Mesenchymal stem cell of Wharton's jelly (primary cell): ENCODE measurements around a stretch of chr15.

- CAGE, long polyA plus RNA = no peak
Measured at GRCh38 chr15:100897710-100898365, 18.2 kb downstream of the ALDH1A3 start.

- CAGE, long polyA plus RNA = no peak
Measured at GRCh38 chr15:100926979-100927873, 8.1 kb downstream of the LRRK1 start.

GRCh38 chr15:100940740-100941415 lies 21.7 kb downstream of the LRRK1 start:
- CAGE, long polyA plus RNA = no peak

DNA sequence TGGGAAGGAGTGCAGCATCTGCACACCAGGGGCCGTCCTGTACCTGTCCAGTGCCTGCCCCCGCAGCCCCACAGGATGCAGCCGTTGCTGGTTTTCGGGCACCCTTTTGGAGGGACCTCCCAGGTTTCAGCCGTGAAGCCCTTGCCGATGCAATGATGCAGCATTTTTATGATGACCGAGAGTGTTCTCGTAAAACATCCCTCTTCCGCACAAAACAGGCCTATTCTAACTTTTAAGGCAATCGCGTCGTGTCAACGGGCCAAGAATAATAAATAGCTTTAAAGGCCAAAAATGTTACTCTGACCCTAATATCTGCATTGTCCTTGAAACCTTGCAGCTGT lies 126.1 kb downstream of the LRRK1 start:
- CAGE, long polyA plus RNA = no peak

- CAGE, long polyA plus RNA = no peak
Measured at GRCh38 chr15:101167574-101168652, 83.9 kb downstream of the CHSY1 start.

DNA sequence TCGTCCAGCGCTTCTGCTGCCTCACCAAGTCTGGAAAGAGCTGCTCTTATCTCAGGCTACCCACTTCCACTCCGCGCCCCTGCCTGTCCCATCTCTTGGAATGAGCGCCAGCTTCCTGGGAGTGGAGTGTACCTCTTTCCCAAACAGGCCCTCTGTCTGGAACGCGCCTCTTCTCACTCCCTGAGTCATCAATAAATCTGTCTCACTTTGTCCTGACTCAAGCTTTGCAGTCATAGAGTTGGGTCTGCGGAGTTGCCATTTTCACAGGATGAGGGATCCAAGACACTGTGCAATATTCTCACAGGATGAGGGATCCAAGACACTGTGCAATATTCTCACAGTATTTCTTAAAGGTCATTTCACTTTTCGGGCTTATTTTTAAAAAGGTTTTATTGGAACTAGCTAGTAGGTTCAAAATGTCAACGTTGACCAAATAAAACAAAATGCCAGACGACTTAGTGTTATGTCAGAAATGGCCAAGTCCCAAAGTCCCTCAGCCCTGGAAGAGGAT lies 81.2 kb downstream of the CHSY1 start:
- CAGE, long polyA plus RNA = no peak

DNA sequence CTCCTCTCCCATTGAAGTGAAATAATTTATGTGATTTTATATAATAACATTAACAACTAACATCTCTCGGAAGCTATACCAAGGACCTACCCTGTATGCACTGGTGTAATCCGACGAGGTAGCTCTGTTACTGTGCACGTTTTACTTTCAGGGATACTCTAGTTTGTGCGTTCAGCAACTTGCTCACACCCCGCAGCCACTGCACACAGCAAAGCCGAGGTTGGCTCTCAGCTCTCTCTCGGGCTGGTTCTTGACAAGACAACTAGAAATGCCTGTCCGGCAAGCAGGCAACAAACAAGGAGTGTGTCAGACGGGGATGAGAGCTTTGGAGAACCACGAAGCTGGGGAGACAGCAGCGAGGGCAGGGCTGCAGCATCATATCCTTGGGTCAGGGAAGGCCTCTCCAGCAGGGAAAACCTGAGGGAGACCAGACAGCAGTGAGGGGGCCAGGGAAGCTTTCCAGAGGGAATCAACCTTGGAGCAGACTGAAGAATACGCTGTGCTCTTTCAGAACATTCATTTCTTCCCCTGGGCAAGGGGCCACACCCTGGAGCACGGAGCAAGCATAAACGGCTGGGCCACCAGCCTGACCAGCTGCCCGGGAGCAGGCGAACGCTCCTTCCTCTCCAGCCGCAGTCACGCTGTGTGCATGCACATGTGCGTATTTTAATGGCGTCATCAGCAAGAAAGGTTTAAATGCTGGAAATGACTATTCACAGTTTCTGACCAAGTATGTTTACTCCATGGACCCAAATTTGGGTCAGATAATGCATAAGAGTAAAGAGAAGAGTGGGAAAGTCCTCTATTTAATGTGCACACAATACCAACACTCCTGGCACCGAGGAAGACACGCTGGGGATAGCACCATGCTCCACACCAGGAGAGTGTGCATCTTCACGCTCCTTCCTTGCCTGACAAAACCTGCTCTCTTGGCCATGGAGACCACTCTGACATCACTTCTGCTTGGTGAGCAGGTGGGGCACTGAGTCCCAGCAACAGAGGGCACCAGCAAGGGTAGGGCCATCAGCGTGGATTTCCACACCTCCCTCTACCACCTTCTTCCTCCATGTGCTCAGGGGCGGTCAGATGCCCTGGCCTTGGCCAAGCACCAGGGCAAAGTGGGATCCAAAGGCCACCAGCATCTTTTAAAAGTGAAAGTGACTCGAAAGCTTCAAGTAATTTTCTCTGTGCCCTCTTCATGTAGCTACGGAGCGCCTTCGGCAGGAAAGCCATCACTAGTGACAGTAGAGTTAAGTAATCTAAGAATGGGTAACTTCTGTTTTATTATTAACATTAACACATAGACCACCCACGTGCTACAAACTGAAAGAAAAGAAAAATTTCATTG lies 58.4 kb downstream of the CHSY1 start:
- CAGE, long polyA plus RNA = no peak

DNA sequence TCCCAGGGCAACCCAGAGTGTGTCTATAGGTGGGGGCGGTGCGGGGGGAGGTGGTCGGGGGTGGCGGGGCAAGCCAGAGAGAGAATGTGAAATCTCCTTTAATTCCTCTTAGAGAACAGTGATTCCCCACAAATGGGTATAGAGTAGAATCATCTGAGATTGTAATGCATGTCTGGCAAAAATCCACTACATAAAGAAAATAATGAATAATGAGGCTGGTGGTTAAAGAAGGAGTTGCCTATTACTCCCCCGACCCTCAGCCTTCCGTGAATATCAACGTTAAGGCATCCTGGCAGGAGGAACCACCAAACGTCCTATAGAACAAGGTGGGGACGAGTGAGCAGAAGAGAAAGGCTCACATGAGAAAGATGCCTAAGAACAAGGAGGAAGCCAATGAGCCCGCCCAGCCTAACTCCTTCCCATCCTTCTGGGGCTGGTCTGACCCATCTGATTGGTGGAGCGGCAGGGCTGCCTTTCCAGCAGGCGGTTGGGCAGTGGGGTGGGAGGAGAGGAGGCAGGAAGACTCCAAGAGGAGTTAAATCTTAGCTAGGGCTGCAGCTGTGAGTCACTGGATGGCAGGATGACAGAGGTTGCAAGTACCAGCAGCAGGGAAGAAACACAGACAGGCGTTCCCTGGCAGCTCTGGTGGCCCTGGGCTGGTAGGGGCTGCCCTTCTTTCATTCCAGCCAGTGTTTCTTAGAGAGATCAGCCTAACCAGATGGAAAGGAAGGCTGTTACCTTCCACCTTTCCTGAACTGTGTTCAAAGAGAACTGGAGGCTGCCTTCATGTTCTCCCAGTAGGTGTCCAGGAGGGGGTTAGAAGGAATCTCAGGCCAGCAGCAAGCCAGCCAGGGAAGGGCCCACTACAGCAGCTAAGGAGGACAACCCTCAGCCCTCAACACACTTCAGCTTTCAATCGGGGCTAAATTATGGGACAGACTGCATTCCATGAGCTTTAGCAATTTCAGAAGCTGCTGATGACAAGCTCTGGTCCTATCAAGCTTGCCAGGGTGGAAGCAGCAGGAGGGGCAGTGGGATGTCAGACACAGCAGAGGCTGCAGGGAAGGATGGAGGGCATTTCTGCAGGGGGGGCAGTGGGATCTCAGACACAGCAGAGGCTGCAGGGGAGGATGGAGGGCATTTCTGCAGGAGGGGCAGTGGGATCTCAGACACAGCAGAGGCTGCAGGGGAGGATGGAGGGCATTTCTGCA lies 50.4 kb downstream of the CHSY1 start:
- CAGE, long polyA plus RNA = no peak

- CAGE, long polyA plus RNA = no peak
Measured at GRCh38 chr15:101247239-101247906, 4.5 kb downstream of the CHSY1 start.

DNA sequence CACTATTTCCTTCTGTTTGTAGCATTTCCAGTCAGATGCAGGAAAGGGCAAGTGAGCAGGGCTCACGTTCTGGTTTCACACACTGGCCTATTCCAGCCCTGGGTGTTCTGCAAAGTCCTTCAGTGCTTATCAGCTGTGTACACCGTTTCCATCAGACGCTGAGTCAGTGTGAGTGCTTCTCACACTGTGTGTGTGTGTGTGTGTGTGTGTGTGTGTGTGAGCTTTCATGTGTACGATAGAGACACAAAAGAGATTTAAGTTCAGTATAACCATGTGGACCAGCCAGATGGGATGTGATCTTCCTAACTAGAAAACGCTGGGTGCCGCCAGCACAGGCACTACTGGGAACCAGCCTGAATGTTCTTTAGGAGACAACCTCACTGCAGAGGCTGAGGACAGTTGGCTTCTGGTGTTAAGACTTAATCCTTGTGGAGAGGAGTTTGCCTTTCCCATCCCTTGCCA lies 3.8 kb upstream of the CHSY1 start:
- CAGE, long polyA plus RNA = no peak

GRCh38 chr15:101275114-101275481 lies 2.2 kb downstream of the SELENOS start:
- CAGE, long polyA plus RNA = no peak

DNA sequence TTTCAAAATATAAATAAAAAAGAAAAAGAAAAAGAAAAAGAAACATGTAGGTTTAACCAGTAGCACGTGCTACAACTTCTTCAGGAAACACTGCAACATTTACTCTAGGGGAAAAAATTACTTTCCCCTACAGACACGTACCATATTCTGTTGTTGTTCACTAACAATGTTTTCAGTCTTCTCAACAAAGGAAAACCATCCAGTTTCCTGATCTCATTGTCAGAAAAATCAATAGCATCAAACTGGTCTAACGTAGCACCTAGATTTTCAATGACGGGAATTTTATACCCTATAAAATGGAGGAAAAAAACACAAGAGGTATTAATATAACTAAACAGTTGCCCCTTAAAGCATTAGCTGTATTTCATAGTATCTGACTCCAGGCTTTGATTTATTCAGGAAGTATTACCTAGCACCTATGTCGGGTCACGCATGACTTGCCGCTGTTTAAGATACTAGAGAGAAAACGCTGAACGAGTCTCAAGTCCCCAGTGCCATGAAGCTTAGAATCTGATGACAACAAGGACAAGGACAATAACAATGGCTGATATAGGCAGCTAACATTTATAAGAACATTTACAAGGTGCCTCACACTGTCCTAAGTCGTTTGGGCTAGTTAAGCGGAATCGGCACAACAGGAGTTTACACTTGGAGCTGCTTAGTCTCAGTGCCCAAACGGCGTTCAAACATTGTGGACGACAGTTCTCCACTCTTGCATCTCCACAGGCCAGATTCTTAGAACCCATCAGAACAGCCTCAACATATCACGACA lies 2.0 kb downstream of the SNRPA1 start:
- CAGE, long polyA plus RNA = no peak

- CAGE, long polyA plus RNA = no peak
Measured at GRCh38 chr15:101334341-101334787, 39.3 kb upstream of the SNRPA1 start.

GRCh38 chr15:101430028-101430457 lies 59.5 kb downstream of the PCSK6 start:
- CAGE, long polyA plus RNA = no peak

DNA sequence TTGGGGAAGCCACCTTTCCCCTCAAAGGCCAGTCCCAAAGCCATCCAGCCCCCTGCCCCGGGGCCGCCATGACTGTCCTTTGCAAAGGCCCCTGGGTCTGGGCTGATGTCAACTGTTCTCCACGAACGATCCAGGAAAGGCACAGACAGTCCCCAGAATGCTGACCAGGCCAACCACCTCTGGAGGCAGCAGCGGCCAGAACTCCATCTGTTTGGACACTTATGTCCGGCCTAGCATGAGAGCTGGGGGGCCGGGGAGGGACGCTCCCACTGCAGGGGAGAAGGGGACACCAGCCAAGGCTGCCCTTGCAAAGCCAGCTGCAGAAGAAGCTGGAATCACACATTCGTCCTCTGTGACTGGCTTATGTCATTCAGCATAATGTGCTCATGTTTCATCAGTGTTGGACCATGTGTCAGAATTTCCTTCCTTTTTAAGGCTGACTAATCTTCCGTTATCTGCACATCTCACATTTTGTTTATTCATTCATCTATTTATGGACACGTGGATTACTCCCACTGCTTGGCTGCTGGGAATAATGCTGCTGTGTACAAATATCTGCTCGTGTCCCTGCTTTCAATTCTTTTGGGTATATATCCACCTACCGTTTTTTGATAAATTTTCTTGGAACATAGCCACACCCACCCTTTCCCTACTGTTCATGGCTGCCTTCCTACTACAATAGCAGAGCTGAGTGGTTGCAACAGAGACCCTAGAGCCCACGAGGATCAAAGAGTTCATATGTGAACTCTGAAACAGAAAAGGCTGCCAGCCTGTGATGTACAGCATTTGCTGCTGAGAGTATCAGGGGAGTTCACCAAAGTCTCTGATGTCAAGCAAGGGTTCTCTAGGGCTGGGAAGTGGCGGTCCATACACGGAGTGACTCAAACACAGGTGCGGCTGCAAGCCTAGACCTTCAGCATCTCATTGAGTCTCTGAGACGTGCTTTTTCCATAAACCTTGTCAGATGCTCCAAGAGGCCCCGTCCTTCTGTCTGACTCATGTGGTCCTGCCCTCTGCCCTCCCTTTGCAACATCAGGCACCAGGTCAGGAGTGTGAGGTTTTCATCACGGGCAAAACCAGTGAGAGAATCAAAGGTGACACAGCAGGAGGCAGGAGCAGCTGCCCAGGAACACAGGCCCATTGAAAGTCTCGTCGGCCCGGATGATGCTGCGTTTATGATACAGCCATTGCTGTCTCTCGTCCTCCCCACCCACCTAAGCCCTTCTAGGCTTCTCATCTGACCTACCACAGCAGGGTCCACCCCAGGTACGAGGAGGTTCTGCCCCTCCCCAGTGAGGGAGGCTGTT lies 43.1 kb downstream of the PCSK6 start:
- CAGE, long polyA plus RNA = no peak

DNA sequence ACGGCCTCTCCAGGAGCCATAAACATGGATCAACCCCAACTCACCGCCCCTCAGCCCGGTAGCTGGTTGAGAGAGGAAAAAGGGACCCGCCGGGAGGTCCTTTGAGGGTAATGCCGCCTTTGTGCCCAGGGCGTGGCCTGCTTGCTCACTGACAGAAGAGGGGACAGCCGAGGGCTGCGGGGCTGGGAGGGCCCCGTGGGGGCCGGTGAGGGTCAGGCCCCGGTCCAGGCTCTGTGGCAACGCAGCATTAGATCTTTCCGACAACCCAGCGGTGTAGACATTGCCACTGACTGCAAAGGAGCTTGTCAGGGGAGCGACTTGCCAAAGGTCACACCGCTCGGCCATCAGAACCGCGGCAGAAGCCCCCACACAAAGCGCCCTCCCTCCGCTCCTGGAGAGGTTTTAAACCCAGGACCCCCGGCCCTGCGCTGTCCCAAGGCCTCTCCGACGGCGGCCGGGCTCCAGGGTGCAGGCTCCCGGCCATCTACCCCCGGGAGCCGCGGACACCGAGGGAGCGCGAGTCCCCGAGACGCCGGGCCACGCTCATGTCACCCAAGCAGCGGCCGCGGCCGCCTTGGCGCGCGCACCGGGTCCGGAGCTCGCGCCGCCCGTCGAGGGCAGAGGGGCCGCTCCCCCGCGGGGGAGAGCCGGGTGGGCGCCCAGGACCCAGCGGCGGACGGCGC lies 1.0 kb downstream of the PCSK6 start:
- CAGE, long polyA plus RNA = no peak

GRCh38 chr15:101489001-101489178 lies 617 bp downstream of the PCSK6 start:
- CAGE, long polyA plus RNA = no peak

- CAGE, long polyA plus RNA = no peak
Measured at GRCh38 chr15:101497437-101498220, 8.1 kb upstream of the PCSK6 start.

DNA sequence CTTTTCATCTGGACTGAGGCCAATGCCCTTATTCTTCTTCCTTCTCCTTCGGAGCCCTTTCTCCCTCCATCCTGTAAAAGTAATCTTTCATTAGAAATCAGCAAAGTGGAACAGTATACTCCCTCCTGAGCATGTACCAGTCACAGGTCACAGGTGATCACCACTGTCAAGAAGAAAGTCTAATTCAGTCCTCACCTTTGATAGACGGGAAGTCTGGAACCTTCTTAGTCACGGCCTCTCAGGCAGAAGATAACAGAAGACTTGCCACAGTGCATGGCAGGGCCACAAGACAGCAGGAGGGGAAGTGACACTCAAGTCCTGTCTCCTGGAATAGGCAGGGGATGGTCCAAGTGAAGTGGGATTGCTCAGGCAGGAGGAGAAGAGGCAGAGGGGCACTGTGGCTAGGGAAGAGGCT lies 11.2 kb upstream of the PCSK6 start:
- CAGE, long polyA plus RNA = no peak

DNA sequence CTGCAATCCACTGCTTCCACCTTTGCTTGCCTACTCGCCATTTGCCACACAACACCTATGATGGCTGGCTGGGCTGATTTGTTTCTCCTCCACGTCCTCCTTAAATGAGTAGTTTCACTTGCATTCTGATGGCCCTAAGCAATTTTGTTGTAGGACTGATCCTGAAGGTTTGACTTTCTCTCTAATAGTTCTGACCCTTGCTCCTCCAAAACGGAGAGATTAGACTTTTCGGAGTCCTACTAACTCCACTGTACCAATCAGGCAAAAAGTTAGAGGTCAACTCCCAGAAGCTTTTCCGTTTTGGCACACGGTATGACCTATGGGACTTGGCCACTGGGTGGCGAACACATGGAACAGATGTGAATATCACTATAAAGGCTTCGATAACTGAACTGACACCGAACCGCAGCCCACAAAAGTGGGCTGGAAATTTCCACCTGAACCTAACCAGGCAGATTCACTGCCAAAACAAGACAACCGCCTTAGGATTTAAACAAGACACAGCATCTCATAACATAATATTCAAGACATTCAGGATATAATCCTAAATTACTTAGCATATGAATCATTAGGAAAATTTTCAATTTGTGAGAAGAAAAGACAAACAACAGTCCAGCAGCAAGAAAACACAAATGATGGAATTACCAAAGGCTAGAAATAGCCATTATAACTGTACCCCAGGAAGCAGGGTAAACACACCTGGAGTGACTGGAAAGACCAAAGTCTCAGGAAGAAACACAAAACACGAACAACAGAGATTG lies 12.2 kb upstream of the TM2D3 start:
- CAGE, long polyA plus RNA = no peak